CMK (cell line): ENCODE measurements around a stretch of chr5.

- RRBS = no CpG with 5 or more reads among the region's 6 CpGs
These were observed 41.2 kb upstream of the ZSWIM6 start for GRCh38 chr5:61290652-61291409.

DNA sequence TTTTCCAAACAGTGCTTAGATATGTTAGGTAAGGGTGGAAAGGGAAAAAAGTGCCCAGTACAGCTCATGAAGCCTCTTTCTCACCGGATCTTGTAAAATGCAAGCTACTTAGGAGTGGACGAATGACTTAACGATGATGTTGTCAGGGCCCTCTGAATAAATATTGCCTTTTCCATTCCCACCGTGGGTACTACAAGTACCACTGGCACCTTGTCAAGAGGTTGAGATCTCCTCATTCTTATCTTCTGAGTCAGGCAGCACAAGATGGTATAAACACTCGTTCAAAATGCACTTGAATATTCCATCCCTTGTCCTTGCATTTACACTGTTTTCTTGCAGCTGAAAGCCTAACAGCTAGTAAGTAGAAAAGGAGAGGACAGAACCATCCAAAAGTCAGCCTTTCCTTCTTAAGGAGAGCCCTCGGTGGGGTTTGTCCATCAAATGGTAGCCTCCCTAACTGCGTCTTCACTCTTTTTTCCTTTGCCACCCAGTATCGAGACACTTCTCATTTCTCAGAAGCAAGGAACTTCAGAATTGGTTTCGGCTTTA, 19.6 kb upstream of the ZSWIM6 start:
- RRBS = no CpG with 5 or more reads among the region's 9 CpGs

- RRBS = no CpG with 5 or more reads among the region's 4 CpGs
These were observed 9.0 kb downstream of the ZSWIM6 start for GRCh38 chr5:61341083-61341385.

DNA sequence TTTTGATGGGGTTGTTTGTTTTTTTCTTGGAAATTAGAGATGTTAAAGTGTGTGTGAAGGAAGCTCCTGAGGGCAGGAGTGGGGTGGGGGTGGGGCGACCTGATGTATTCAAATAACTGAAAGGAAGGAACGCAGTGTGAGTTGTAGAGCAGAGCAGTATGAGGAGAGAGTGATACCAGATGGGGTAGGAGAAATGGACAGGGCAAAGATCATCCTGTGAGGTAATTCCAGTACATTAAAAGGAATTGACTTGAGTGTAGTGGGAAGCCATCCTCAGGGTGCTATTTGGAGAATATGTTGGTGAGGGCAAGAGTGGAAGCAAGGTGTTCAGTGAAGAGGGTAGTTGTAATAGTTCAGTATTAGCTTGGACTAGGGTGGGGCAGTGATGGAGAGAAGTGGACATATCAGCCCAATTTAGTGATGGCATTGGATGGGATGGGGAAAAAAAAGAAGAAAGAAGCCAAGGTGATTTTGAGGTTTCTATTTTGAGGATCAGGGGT, 81.8 kb downstream of the ZSWIM6 start:
- RRBS = no CpG with 5 or more reads among the region's 2 CpGs

- RRBS = no CpG with 5 or more reads among the region's 9 CpGs
These were observed 97.4 kb downstream of the ZSWIM6 start for GRCh38 chr5:61429158-61430120.

DNA sequence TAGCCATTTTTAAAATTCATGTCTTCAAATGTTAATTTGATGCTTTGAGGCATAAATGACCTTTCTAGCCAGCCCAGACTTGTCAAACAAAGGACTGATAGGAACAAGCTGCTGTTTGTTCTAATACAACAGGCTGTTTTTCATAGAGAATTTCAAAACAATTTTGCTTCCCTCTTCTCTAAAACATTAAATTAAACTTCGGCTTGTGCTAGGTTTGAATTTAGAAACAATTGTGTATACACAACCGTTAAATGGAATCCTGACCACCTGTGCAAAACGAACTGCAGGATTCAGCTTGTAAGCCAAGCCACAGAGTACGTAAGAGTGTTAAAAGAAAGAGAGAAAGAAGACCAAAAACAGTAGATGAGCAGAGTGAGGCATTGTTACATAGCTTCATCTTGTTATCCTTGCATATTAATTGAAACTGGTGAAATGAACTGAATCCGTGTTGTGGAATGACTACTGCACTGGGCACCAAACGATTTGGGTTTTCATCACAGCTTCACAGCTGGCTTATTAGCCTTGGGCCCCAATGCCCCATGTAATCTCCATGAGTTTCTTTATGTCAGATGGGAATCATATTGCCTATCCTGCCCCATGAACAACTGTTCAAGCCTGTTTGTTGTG, 100.1 kb downstream of the ZSWIM6 start:
- RRBS = no CpG with 5 or more reads among the region's 6 CpGs

DNA sequence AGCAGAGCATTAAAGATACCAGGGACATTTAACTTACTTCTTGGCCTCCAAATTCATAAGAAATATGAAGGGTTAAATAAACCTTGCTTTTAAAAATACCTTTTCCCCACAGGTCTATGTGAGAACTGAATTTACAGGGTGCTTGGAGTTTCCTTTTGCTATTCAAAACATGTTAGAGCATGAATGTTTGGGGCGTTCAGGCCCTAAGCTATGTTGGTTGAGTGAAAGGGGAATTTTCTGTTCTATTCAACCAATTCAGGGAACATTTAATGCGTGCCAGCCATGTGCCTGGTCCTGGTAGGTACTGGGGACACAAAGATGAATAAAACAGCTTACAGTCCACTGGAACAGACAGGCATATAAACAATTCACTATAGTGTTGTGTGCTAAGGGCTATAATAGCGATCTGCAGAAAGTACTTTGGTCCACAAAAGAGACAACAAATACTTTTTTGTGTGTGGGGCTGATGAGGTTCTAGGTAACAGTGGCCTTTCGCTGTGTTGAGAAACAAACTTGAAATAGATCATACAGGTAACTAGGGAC, 108.5 kb downstream of the ZSWIM6 start:
- RRBS = no CpG with 5 or more reads among the region's 4 CpGs

GRCh38 chr5:61441576-61441928, 109.5 kb downstream of the ZSWIM6 start:
- RRBS = no CpG with 5 or more reads among the region's 5 CpGs

- RRBS = no CpG with 5 or more reads among the region's 11 CpGs
These were observed 293.0 kb downstream of the ZSWIM6 start for GRCh38 chr5:61624954-61625519.

DNA sequence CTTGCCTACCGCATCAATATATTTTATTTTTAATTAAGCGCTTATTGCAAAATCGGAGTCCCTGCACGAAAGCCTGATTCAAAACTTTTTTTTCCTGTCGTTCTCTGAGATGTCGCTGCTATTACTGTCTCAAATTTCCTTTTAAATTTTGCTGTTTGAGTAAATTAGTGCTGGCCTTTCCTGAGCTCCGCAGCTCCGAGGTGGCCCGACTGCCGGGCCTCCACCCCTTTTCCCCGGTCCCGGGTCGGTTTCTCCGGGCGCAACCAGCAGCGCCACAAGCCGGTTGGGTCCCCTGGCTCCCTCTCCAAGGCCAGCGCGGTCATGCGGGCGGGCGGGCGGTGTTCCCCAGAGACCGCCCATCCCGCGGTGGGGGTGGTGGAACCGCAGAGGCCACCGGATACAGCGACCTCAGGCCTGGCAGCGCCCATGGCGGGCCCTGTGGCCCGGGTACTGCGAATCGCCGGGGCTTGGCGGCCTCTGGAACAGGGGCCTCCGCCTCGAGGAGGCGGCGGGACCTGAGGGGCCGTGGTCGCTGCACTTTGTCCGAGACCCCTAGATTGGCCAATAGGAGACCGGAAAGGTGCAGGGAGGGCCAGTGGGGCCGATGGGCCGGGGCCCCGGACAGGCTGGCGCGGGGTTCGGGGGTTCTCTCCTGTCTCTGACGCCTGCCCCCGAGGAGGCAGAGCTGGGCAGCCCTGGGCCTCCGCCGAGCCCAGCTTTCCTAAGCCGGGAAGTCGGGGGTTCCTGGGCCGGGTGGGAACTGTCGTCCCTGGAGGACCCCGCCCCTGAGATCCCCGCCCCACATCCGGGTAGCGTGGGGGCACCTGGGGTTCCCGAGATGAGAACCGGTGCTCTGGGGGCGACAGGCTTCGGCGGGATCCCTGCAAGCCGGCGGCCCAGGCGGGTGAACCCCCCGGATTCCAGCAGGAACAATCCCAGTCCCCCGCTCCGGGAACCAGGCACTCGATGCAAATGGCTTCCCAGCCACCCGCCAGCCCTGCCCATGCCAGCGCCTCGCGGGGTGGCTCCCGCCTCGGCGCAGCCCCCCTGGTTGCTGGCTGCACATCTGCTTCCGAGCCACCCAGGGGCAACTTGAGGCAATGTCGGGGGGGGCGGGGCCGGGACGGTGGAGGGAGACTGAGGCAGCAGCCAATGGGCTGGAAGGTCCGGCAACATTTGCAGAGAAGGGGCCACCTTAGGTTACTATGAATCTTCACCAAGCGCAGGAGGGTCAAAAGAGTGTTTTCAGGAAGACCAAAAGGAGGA, 293.9 kb downstream of the ZSWIM6 start:
- RRBS = 2% methylated on average over 33 of the region's 88 CpGs

DNA sequence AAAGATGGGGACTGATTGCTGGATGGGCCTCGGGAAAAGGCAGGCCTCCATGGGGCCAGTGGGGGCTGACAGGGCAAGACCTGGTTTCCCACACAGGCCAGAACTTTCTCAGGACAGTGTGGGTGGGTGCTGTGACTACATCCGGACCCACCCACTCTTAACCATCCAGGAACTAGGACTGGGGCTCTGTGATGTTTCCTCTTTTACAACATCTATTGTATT, 294.8 kb downstream of the ZSWIM6 start:
- RRBS = no CpG with 5 or more reads among the region's 2 CpGs

DNA sequence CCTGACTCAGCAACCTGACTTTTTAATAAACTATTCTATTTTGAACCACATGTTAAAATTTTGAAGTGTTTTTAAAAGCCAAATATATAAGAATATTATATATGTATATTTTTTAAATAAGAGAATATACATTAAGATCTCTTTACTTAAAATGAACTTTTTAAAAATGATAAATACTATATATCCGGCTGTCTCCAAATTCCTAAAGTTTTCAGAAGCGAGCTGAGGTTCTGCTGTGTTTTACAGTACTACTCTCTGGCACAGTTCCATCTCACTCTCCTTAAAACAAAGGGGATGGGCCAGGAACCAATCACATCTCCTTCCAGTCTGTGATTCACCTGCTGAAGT, 38.0 kb upstream of the KIF2A start:
- RRBS = no CpG with 5 or more reads among the region's 2 CpGs

- RRBS = no CpG with 5 or more reads among the region's 9 CpGs
These were observed 18.2 kb downstream of the DIMT1 start for GRCh38 chr5:62385276-62386118.

- RRBS = no CpG with 5 or more reads among the region's 3 CpGs
These were observed 576.5 kb downstream of the LRRC70 start for GRCh38 chr5:63155134-63155486.

- RRBS = no CpG with 5 or more reads among the region's 7 CpGs
These were observed 586.2 kb downstream of the LRRC70 start for GRCh38 chr5:63164565-63165474.

DNA sequence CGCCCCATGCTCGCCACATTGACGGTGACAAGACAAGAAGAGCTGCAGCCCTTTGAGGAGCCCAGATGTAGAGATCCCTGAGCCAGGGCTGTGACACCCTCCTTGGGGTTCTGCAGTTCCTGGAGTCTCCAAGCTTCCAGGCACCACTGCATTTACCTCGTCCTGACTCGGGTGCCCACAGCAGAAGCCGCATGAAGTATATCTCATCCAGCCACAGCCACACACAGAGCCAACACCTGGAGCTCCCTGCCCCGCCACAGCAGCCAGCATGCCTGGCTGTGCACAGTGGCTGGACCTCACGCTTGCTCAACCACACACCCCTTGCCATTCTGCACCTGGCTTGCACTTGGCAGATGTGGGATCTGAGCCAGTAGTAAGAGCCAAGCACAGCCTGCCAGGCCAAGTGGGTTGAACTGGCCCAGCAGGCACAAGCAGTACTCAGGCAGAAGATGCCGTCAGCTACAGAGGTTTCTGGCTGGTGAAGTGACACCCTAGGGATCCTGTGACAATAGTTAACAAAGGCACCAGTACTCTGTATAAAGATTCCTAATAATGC, 166.2 kb downstream of the RNF180 start:
- RRBS = no CpG with 5 or more reads among the region's 9 CpGs

GRCh38 chr5:64750166-64751484, 17.9 kb downstream of the SREK1IP1 start:
- RRBS = no CpG with 5 or more reads among the region's 2 CpGs

- RRBS = no CpG with 5 or more reads among the region's 8 CpGs
These were observed 1.3 kb downstream of the SREK1IP1 start for GRCh38 chr5:64766884-64767927.

GRCh38 chr5:65035144-65036286, 266.8 kb downstream of the CWC27 start:
- RRBS = 3% methylated on average over 23 of the region's 69 CpGs

DNA sequence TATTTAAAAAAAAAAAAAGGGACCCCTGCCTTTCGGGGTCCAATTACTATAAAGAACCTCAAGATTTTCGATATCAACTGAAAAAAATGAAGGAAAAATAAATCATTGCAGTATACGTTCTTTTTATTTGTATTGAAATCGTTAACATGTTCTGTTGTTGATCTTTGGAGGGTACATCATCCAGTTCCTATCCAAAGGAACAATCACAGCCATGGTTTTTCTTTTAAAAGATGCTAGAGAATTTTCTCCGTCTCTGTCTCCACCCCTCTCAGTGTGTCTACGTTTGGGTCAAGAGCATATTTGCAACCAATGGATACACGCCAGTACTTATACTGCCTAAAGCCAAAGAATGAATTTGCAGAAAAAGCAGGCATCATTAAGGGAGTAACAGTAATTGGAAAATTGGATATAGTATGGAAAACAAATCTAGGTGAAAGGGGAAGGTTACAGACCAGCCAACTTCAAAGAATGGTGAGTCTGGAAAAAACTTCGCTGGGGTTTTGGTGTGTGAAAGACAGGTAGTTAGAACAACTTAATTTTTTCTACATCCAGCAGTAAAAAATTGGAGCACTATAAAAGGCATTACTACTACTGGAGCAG, 35.7 kb downstream of the SHLD3 start:
- RRBS = no CpG with 5 or more reads among the region's 8 CpGs